Choroid plexus epithelial cell (primary cell): ENCODE data around the genes CFAP91, GPR156 and LRRC58.

DNA sequence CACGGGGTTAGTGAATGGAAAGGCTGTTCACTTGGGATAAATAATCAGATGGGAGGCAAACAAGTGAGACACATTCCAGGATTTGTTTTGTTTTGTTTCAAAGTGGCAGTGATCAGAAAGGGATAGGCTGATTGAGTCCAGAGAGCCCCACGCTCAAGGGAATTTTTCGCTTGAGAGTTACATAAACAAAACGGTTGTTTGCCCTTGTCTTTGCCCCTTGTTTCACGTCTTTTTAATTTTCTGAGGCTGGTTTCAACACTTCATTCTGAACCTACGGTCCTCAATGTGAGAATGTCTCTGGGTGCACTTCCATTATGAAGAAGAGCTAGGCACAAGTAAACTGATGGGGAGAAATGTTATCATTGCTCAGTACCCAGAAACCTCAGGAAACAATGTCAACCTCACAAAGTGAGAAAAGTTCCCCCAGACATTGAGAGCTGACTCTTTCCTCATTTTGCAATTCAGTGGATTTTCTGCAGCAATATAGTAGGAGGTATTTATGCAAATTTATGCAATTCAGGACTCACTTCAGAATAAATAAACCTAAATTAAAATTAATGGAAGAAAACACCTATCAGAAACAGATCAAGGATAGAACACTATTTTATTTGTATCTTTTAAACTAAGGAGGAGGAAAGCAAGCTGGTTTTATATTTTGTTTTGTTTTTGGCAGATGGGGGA, 208.0 kb downstream of the GAP43 start:
- RRBS = no CpG with 5 or more reads among the region's 6 CpGs

DNA sequence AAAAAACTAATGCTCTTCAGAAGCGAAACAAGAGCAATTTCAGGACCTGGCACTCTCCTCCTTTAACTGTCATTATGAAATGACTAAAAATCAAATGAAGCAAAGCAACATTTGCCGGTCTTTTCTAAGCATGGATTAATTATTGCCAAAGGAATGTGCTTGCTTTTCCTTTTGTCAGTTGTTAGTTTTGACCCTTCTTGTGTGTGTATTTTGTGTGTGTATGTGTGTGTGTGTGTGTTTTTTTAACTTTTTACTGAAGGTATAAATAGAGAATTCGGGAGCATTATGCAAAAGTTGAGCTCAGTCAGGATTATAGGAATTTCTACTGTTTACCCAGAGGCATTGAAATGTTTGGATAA, 773.4 kb upstream of the LSAMP start:
- RRBS = no CpG with 5 or more reads among the region's 3 CpGs

GRCh38 chr3:117505213-117505444, 1059.8 kb upstream of the LSAMP start:
- RRBS = no CpG with 5 or more reads among the region's 2 CpGs

DNA sequence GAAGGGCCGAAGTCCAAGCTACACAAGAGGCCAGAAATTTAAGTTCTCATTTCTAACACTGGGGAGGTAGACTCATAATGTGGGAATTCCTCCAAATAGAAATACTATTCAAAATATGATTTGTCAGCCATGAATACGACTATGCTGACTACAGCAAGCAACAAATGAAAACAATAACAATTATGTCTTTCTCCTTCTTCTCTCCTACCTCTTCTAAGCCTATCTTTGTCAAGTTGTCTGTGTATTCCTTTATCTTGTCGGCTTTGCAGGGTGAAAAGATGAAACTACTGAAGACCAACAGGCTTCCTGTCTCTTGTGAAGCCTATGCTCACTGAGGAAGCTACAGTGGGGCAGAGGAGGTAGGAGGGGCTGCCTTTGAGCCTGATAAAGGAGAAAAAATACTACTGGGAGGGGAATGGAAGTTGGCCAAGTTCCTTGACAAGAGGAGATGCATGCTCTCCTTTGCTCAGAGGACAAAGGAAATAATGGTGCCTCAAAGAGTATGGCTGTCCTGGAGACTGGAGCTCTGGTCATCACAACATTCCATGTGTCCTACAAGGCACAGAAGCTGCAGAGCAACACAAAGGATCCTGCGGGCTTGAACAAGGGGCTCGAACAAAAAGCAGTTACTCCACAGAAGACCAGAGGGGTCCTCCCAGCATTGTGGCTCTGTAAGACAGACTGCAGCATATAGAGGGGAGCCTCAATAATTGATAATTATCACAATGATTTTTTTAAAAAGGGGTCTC, 92.0 kb downstream of the IGSF11 start:
- RRBS = no CpG with 5 or more reads among the region's 5 CpGs

GRCh38 chr3:119045104-119045768, 10.6 kb upstream of the IGSF11 start:
- RRBS = no CpG with 5 or more reads among the region's 29 CpGs

- RRBS = no CpG with 5 or more reads among the region's 2 CpGs
These were observed 18.7 kb downstream of the TIMMDC1 start for GRCh38 chr3:119517071-119517422.

DNA sequence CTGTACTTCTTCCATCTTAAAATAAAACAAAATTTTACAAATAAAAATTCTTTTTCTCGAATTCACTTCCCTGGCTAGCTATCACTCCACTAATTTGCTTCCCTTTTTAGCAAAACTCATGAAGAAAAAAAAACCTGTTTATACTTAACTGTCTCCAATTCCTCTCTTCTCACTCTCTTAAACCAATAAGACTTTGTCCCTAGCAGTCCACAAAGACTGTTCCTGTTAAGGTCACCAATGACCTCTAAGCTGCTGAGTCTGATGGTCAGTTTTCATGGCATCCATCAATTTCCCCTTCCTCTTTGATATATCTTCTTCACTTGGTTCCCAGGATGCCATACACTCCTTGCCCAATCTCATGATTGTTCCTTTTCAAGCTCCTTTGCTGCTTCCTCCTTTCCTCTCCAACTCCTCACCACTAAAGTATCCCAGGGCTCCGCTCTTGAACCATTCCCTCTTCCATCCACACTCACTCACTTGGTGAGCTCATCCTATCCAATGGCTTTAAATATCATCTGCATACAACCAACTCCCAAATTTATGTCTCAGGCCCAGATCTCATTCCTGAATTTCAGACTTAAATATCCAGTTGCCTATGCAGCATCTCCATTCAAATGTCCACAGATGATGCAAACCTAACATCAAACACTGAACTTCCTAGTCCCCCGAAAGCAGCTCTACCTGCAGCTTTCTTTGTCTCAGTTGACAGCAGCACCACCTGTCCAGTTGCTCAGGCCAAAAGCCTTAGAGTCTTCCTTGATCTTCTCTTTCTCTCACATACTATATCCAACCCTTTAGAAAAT, 10.0 kb downstream of the POPDC2 start:
- RRBS = no CpG with 5 or more reads among the region's 3 CpGs

GRCh38 chr3:119702485-119703584, at the start of gene CFAP91:
TSS of gene CFAP91 (plus strand) at chr3:119703022.
- RRBS = no CpG with 5 or more reads among the region's 60 CpGs

GRCh38 chr3:120284695-120285655, at the start of gene GPR156:
TSS of gene GPR156 (minus strand) at chr3:120285222.
- RRBS = 2% methylated on average over 53 of the region's 87 CpGs

DNA sequence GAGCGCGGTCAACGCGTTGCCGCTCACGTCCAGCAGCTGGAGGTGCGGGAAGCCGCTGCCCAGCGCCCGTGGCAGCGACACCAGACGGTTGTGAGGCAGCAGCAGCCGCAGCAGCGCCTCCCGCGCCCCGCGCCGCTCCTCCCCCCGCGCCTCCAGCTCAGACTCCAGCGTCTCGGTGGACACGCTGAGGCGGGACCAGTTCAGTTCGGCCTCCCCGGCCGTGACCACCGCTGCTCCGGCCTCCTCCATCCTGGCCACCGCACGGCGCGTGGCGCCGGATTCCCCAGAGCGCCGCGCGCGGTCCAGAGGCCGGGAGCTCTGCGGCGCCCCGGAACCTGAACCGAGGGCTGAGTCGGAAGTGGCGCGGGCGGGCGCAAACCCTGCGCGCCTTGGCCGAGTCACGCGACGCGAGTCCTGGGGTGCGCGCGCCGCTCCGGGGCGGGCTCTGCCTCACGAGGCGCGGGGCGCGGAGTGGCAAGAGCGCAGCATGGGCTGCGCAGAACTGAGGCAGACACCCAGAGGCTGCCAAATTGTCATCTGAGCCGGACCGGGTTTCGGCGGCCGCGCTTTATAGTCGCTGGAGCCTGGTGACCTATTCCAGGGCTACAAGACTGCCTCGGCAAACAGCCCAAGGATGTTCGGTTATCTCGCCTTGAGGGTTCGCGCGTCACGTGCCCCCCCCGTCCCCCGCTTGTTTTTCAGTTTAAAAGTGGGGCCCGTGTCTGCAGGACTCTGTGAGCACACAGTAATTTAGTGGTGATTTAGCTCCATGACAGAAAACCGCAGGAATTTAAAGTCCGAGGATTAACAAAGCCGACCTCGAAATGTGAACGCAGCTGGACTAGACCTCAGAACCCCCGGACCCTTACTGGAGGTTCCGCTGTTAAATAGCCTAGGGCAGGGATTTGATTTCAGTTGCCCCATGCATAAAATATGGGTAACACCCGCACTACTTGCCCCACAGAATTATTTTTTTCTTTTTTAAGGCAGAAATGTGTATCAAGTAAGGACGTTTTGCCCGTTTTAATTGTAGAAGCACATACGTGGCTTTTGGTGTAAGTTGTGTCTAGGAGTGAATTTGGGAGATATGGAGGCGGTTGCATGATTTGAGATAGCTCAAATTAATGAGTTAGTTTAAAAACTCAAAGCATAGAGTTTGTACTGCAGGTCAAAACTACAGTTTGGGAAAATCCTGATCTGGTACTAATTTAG, at the start of gene LRRC58:
TSS of gene LRRC58 (minus strand) at position 360 of the 1,212 bp plus-strand sequence.
- RRBS = 1% methylated on average over 20 of the region's 100 CpGs

DNA sequence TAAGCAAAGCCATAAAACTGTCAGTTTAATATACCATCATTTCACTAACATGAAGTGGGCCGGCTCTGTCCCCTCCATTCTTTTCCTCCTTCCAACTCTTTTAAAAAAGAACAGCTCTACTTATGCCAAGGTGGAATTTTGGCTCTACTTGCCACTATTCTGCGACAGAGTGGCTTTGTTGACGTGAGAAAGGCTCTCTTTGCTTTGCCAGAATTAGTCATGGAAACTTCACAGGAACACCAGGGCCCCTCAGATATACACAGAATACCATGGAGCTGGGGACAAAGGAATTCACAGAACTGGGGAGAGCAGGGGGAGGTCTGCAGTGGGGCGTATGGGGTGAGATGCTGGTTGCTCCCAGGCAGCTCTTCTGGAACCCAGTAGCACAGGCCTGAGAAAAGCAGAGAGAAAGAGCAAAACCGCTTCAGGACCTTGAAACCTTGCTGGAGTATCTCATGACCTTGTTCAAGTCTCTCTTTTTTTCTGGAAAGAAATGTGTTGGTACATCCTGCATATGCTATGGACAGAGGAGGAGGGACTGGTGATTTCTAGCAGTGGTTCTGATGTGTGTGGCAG, 29.5 kb downstream of the FSTL1 start:
- RRBS = no CpG with 5 or more reads among the region's 5 CpGs

- RRBS = no CpG with 5 or more reads among the region's 4 CpGs
These were observed 28.8 kb upstream of the NDUFB4 start for GRCh38 chr3:120567299-120567771.

DNA sequence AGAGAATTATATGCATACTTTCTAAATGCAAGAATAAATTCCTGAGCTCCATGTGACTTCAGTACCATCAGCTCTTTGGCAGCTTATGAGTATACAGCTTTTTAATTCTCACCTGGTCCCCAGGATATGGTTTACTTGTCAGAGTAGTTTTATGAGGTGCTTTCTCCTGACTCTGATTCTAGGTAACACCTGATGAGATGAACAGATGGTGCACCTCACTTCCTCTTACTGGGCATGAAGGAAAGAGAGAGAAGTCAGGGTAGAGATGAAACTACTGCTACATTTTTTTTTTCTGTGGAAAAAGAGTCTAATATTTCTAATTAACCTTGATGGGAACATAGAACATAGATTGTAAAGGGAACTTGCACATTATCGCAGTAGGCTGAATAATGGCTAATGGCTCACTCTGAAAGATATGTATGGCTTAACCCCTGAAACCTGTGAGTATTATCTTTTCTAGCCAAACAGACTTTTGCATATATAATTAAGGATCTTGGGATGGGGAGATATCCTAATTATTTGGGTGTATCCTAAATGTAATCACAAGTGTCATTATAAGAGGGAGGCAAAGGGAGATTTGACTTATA, 2.9 kb downstream of the HGD start:
- RRBS = no CpG with 5 or more reads among the region's 1 CpG

- RRBS = no CpG with 5 or more reads among the region's 16 CpGs
These were observed 38.5 kb downstream of the GTF2E1 start for GRCh38 chr3:120780834-120781603.

DNA sequence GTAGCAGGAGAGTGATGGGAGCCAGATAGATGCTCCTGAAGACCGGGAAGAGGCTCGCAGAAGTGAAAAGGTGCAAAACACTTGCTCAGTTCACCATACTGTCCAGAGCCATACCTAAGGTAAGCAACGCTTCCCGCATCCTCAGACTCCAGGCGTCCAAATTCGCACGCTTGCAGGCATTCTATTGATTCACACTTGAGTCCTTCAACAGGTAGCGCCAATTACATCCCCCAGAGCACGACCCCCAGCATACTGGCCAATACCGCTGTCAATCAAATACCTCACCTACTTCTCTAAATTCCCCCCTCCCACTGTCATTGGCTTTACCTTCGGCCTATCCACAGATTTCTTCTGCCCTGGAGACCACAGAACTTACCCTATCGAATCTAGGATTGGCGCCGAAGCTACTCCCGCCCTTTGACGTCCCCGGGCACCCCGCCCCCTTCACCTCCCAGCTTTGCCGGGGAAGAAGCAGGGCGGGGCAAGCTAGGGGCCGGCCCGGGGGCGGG, 298 bp upstream of the STXBP5L start:
- RRBS = no CpG with 5 or more reads among the region's 23 CpGs

DNA sequence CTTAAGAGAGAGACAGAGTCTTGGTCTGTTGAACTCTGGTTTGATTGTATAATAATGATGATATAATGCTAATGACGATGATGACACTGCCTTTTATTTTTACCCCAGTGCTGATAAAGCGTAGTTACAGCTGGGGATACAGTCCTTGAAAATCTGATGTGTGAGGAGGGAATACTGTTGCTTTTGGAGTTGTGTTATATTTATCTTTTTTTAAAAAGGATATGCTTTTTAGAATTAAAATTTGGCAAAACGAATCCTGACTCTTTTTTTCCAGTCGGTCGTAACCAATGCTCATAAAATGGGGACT, 1.1 kb downstream of the STXBP5L start:
- RRBS = no CpG with 5 or more reads among the region's 5 CpGs

DNA sequence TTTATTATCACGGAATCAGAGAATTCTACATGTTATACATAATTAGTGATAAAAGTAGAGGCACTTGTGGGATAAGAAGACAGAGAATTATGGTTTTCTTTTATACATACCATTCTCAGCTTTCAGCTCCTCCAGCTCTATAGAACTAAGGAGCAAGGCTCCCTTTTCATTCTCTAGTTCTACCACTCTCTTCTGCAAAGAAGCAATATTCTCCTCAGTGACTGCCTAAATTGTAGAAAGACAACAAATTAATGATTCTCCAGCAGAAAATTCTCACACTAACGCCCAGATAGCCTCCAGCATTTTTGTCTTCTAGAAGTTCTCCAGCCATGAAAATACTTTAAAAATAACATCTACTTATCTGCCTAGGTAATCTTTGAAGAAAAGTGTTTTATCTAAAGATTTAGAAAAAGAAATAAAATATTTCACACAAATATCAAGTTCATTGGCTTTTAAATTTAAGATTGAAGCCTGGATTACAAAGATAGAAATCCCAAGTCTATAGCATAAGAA, 41.7 kb upstream of the HCLS1 start:
- RRBS = no CpG with 5 or more reads among the region's 2 CpGs

- RRBS = no CpG with 5 or more reads among the region's 3 CpGs
These were observed 28.0 kb downstream of the IQCB1 start for GRCh38 chr3:121806536-121807536.

DNA sequence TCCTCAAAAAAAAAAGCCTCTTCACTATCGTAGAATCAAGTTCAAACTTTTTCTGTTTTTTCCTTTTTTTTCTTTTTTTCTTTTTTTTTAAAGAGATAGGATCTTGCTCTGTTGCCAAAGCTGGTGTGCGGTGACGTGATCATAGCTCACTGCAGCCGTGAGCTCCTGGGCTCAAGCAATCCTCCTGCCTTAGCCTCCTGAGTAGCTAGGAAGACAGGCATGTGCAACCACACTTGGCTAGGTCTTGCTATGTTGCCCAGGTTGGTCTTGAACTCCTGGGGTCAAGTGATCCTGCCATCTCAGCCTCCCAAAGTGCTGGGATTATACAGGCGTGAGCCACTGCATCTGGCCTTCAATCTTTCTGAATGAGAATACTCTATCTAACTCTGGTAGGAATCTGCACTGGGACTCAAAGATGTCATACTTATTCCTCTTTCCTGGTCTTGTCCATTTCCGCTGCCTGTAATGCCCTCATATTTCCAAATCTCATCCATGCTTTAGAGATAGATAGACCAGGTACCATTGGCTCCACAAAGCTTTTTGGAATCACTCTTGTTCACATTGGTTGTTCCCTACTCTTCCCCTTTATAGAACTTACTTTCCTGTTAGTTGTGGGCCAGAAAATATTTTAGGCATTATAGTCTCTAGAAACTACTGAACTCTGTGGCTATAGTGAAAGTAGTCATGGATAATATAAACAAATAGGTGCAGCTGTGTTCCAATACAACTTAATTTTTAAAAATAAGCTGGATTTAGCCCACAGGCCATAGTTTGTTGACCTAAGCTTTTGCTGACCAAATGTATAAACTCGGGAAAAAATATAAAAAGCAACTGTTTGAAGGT, 13.7 kb downstream of the IQCB1 start:
- RRBS = no CpG with 5 or more reads among the region's 7 CpGs